Parietal lobe (tissue), 2 donors: ENCODE results near the genes LHFPL7, CRYBB2, SEZ6L, TFIP11 and CRYBA4.

DNA sequence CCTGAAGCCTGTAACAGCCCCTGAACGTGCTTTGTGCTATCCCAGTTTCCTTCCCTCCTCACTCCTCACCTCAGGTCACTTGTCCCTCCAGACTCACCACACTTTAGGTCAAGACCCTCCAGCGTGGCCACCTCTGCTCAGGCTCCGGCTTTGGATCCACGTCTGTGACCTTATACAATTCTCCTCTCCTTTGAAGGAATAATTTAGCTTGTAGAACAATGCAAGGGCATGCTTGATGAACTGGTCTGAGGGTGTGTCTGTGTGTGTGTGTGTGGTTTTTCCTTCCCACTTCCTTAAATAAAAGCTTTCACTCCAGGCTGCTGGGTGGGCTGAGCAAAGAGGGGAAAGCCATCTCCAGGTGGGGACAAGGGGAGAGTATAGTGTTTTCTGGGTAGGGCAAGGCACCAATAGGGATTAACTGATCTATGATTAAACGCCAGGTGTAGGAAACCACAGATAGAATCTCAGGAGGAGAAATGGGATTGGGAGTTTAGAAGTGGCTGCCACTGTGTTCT lies at the start of gene LHFPL7:
Gene LHFPL7 (minus strand): TSS at position 220 of the 515 bp plus-strand sequence.
- RAMPAGE, long total RNA = no peak

DNA sequence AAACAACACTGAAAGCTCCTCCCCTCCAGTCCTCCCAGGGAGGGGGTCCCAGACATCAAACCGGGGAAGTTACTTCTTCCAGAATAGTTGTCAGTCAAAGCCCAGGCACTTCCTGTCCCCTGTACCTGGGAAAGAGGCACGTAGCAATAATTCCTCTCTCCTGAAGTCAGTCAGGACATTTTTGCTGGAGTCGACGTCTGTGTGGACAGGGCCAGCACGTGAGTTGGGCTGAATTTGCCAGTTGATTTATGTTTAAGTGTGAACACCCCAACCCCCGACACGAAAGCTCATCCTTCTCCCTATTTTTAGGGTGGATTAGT lies 87.2 kb upstream of the CRYBB3 start:
- RAMPAGE, long total RNA = no peak

- RAMPAGE, long total RNA = no peak
These were observed 65.6 kb upstream of the CRYBB3 start for GRCh38 chr22:25133938-25134496.

DNA sequence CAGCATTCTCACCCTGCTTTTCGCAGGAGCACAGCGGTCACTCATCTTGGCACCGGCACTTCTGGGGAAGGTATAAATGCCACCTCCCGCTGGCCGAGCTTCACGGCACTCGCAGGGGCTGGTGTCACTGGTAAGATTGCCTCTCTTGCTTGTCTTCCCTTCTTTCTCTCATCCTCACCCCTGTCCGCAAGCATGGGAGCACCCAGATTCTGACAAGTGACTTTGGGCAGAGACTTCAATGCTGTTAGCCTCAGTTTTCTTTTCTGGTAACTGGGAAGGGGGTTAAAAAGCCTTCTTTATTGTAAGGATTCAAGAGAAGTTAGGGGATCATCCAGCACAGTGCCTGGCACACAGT lies at the start of gene CRYBB2:
Gene CRYBB2 (plus strand): TSS at position 103 of the 355 bp plus-strand sequence.
- RAMPAGE, long total RNA = no peak

GRCh38 chr22:25327077-25327365 lies 107.6 kb downstream of the CRYBB2 start:
- RAMPAGE, long total RNA = no peak

DNA sequence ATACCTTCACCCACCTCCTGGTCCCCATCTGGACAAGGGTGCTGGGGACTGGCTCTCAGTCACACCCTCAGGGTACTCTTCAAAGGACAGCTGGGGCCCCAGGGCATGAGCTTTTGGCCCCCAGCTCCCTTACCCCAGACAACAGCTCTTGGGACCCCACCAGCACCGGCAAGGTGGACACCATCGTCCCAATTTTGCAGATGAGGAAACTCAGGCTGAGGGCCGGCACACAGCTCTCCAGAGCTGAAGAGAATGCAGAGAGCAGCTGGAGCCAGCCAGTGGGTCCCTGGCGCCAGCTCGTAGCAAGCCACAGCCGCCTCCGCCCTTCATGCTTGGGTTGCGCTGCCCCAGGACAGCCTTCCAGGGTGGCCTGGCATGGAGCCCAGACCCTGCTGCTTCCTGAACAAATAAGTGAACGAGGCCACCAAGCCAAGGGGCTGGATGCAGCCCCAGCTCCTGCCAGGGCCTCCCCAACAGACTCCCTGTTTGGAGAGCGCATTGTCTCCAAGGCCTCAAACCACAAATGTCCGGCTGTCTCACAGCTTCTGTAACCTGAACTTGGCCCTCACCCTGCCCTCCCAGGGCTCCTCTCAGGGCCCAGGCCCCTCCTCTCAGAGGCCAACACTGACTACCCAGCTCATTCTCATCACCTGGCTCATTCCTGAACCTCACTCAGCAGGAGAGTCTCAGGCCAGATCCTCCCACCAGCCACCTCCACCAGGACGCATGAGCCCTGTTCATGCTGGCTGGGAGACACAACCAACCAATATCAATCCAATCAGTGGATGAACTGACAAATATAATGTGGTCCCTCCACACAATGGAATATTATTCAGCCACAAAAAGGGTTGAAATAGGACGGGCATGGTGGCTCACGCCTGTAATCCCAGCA lies 163.6 kb upstream of the GRK3 start:
- RAMPAGE, long total RNA = no peak

DNA sequence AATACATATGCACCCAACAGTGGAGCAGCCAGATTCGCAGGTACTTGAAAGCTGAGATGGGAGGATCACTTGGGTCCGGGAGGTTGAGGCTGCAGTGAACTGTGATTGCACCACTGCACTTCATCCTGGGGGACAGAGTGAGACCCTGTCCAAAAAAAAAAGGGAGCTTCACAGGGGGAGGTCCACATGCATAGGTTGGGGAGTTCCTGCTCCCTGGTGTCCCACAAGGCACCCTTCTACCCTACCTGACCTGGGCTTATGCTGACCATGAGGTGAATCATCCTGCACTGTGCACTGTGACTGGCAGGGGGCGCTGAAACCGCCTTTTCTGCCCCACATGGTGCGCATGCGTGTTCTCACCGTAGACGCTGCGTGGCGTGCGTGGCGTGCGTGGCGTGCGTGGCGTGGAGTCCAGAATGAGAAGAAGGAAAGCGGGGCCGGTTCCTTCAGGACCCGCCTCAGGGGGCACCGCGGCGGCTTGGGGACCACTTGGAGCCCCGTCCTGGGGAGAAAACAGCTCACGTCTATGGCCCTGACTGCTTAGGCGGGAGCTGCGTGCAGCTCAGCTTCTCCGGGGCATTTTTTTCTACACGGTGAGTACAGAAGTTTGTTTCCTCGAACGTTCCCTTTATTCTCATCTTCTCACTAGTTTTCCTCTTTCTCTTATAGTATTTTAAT lies 116.6 kb upstream of the GRK3 start:
- RAMPAGE, long total RNA = no peak

DNA sequence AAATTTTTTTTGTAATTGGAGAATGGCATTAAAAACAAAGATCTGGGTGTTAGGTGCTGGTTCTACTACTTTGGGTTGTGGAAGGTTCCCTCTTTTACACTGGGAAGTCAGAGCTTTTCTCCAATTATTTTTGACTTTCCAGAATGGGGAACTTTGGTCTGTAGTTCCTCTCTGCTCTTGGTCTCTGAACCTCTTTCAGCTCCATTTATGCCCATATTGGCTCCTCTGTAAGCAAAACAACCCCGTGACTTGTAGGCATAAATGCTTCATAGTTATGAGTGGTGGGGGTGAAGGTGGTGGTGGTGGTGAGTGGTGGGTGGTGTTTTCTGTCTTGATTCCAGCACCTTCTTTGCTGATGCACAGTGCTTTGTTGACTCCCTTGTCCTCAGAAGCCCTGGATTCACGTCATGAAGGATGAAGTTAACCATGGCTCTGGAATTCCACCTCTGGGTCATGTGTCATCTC lies 24.3 kb upstream of the GRK3 start:
- RAMPAGE, long total RNA = no peak

DNA sequence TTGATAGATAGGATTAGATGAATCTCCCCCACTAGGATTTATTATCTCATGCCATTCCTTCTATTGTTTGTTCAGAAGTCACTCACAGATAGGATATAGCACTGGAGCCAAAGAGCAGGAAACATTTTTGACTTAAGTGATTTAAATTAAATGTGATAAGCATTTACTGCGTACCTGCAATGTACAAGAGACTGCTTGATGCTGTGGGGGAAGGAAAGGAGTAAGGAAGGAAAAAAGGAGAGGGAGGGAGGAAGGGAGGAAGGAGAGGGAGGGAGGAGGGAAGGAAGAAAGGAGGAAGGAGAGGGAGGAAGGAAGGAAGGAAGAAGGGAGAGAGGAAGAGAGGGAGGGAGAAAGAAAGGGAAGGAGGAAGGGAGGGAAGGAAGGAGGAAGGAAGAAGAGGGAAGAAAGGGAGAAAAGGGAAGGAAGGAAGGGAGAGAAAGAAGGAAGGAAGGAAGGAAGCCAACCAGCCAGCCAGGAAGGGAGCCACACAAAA lies 44.1 kb upstream of the MYO18B start:
- RAMPAGE, long total RNA = no peak

DNA sequence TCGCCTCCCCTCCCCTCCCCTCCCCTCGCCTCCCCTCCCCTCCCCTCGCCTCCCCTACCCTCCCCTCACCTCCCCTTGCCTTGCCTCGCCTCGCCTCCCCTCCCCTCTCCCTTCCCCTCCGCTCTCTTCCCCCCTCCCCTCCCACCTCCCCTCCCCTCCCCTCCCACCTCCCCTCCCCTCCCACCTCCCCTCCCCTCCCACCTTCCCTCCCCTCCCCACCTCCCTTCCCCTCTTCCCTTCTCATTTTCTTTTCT lies 203.8 kb downstream of the MYO18B start:
- RAMPAGE, long total RNA = no peak

DNA sequence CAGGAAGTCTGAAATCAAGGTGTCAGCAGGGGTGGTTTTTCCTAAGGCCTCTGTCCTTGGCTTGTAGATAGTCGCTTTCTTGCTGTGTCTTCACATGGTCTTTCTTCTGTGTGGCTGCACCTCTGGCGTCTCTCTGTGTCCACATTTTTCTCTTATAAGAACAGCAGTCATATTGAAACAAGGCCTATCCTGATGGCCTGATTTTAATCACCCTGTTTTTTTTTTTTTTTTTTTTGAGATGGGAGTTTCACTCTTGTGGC lies 137.0 kb upstream of the SEZ6L start:
- RAMPAGE, long total RNA = no peak

DNA sequence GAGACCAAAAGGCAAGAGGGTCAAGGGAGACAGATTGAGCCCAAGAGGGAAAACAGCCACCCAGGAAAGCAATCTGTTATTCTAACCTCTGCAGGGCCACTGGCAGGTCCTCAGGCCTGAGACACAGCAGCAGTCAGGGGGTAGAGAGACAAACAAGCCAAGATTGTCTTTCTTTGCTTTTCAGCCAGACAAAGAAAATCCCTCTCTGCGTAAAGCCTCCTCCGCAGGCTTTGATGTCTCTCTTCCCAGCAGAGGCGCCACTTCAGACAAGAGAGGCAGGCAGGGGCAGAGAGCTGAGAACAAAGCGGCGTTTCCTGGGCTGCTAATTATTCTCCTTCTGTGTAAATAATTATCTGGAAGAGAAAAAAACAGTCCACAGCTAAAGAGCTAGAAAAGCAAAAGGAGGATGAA lies 102.8 kb upstream of the SEZ6L start:
- RAMPAGE, long total RNA = no peak

GRCh38 chr22:26168570-26170022 lies at the start of gene SEZ6L:
SEZ6L (plus strand) TSS chr22:26169462.
- RAMPAGE, long total RNA = no peak

- RAMPAGE, long total RNA = no peak
These were observed 7.8 kb downstream of the ASPHD2 start for GRCh38 chr22:26436788-26437372.

DNA sequence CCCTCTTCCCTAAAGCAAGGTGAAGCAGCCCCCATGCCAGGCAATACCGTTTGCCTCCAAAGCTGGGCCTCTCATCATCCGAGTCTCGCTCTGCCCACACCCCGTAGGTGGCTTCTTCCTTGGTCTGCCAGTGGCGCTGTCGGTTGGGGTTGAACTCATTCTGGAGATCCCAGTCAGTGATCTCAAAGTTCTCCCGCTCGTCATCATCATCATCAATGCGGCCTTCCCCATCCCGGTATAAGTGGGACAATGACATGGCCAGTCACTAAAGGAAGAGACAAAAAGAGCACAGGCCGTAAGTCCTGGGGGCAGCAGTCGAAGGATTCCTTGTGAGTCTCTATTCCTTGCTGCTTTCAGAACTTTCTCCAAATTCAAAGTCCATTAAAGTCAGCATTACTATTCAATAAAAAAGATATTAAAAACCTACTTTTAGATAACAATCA lies 2.2 kb downstream of the TFIP11 start:
- RAMPAGE, long total RNA = no peak

GRCh38 chr22:26511920-26512746 lies at the start of gene TFIP11:
TFIP11 (minus strand) TSS chr22:26512473.
- RAMPAGE, long total RNA = start-site peak on the minus strand at chr22:26512449-26512462, 167 and 39 reads in 2 replicates

DNA sequence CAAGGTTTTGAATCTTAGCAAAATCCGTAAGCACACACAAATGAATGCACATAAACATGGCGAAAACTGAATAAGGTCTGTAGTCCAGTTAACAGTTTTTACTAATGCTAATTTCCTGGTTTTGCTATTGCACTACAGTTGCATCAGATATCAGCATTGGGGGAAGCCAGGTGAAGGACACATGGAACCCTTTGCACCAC lies 6.0 kb upstream of the TFIP11 start:
- RAMPAGE, long total RNA = no peak

DNA sequence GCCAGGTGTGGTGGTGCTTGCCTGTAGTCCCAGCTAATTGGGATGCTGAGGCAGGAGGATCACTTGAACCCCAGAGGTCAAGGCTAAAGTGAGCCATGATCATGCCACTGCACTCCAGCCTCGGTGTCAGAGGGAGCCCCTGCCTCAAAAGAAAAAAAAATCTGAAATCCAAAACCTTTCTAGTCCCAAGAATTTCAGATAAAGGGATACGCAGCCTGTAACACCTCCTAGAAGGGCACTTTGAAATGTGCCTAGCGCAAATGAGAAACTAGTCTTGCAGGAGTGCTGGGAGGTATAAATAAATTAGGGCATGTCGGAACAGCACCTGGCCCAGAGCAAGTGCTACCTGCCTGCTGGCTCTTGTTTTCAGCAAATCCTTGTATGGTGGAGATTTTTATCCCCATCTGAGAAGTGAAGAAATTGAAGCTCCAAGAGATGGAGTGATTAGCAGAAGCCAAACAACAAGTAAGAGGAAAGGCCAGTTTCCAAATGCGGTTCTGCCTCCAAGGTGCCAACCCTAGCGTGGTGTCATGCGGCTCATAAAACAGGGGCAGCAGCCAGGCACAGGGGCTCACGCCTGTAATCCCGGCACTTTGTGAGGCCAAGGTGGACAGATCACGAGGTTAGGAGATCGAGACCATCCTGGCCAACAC lies 36.7 kb upstream of the TFIP11 start:
- RAMPAGE, long total RNA = no peak

DNA sequence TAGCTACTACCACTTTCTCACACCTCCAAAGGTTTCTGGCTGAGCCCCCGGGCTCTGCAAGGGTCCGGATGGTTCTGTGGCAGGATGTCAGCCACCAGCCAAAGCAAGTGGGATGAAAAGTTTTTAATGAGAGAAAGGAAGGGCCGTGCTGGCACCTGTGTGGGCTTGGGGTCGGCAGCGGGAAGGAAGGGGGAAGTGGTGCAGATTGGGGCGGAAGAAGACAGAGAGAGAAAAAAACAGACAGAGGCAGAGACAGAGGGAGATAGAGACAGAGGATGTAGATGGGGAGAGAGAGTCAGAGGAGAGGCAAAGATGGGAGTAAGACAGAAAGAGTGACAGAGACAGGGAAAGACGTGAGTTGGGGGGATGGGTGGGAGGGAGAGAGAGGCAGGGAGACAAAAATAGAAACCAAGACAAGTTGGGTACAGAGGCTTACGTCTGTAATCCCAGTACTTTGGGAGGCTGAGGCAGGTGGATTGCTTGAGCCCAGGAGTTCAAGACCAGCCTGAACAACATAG lies 10.3 kb downstream of the TPST2 start:
- RAMPAGE, long total RNA = no peak

DNA sequence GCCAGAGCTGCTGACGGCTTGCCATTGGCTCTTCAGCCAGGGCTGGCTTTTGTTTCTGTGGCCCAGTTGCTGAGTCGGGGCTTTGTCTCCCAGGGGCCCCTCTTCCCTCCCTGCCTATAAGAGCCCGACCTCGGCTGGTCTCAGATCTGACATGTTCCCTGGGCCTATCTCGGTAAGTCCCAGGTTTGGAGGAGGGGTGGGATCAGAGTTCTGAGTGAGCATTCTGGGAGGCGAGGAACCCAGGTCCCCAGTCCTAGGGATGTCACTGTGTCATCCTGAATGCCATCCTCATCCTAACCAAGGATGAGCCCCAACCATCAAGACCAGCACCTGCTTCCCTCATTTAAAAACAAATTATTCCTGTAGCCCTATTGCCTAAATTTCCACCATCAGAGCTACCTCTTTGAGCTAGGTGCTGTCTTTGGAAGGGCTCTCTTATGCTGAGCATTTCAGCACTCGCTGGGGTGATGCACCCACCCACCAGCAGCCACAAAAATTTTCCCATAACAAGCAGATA lies at the start of gene CRYBA4:
Gene CRYBA4 (plus strand): TSS at position 149 of the 517 bp plus-strand sequence.
- RAMPAGE, long total RNA = no peak